BE2C (cell line): ENCODE measurements around a stretch of chr1.

- RRBS, result no CpG with 5 or more reads among the region's 4 CpGs
Measured at GRCh38 chr1:17112627-17113049, 6.6 kb downstream of the PADI2 start.

- RRBS, result no CpG with 5 or more reads among the region's 11 CpGs
Measured at GRCh38 chr1:17141816-17142256, 22.6 kb upstream of the PADI2 start.

GRCh38 chr1:17201501-17201863, 3.4 kb upstream of the PADI1 start:
- RRBS, result 28% methylated on average over 3 of the region's 6 CpGs

DNA sequence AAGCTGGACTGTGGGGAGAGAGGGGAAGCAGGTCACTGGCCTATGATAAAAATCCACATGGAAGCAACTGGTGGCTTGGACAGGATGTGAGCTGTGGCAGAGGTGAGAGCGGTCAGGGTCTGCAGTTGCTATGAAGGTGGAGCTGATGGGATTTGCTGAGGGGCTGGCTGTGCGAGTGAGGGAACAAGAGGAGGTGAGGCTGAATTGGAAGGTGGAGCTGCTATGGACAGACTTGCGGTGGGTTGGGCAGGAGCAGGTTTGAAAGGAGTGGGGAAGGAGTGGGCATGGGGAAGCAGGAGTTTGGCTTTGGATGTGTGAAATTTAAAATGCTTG, 11.3 kb downstream of the PADI1 start:
- RRBS, result no CpG with 5 or more reads among the region's 3 CpGs

DNA sequence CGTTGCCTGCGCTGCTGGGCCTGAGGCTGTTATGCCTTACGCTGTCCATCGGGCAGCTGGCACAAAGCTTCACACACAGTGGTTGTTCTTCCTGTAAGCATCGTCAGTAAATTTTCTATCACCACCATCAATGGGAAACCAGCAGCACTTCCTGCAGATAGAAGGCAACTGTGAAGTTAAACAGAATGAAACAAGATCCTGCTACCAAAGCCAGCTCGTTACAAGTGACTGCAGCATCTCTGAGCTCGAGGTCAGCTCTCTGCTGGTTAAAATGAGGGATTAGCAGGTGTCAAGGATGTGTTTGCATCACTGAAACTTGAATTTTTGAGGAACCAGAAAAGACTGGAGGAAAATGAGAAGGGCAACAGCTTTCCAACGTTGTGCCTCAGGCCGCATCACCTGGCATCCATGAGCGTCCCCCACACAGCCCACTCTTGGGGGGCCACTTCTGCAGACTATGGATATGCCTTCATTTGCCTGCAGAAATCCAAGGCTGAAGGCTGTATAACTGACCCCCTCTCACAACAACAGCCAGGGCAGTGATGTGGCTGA, 21.8 kb upstream of the PADI6 start:
- RRBS, result no CpG with 5 or more reads among the region's 10 CpGs

- RRBS, result no CpG with 5 or more reads among the region's 2 CpGs
Measured at GRCh38 chr1:17525919-17526623, 13.4 kb upstream of the ARHGEF10L start.

- RRBS, result 52% methylated on average over 8 of the region's 21 CpGs
Measured at GRCh38 chr1:17539121-17539485, 395 bp upstream of the ARHGEF10L start.

DNA sequence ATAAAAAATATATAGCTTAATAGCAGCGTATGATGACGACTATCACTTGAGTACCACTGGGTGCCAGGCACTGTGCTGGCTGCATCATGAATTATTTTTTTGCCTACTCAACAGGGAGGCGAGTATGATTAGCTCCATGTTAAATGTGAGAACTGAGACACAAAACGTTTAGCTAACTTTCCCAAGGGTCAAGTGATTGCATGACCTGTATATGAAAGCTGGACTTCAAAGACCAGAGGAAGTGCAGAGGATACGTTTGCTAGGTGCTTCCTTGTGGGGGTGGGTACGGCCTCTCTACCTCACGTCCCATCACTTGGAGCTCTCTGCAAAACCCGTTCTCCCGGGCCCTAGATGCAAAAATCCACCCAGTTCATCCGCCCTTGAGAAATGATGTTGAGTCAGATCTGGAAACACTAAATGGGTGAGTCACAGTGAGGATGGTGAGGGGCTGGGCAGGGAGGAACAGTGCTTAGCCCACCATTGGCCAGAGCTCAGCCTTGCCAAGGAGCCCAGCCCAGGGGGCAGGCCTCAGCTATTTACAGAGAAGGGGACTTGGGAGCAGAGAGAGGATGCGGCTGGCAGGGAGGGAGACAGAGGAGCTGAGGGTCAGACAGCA, 14.4 kb downstream of the ARHGEF10L start:
- RRBS, result no CpG with 5 or more reads among the region's 11 CpGs

GRCh38 chr1:17572113-17572859, 32.8 kb downstream of the ARHGEF10L start:
- RRBS, result no CpG with 5 or more reads among the region's 16 CpGs

GRCh38 chr1:17677901-17678555, 77.1 kb upstream of the ACTL8 start:
- RRBS, result no CpG with 5 or more reads among the region's 13 CpGs

DNA sequence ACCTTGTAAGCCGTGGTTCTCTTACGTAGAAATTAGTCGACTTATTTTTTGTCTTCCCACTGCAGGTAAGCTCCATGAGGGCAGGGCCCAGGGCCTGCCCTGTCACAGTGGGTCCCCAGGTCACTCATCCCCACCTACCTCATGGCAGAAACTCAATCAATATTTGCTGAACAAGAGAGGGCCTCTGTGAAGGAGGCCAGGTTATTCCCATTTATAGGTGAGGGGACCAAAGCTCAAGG, 58.4 kb upstream of the PAX7 start:
- RRBS, result no CpG with 5 or more reads among the region's 3 CpGs

GRCh38 chr1:18607530-18607792, 23.2 kb upstream of the PAX7 start:
- RRBS, result no CpG with 5 or more reads among the region's 4 CpGs

GRCh38 chr1:18670020-18670737, 39.5 kb downstream of the PAX7 start:
- RRBS, result no CpG with 5 or more reads among the region's 9 CpGs

DNA sequence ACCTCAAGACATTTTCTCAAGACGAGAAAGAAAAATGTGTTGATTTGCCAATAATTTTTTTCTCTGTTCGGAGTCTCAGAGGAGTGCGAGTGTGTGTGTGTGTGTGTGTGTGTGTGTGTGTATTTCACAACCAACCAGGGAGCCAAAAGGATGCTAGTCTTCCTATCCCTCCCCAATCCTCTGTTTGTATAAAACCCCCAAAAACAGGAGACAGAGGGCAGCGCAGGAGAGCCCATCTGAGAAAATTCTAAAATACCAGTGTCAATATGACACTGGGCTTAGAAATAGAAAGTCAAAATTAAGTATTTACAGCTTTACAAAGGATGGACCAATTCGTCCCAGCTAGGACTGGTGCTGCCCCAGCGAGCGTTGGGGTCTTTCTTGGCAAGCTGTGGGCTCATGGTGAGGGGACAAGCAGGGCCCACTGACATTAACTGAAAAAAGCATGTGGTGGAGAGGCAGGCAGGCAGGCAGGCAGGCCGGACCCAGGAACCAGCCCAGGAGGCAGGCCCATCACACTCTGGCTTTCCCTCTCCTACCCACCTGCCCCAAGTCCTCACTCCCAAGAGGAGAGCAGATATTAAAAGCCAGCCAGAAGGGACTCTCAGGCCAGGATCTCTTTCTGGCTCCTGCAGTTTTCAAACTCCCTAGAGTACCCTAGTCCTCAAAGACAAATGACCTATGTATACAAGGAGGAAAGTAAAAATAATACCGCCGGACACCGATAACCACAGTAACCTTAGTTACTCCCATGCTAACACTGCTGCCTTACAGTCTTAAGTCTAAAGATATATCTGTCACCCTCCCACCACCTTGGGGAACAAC, 3.5 kb upstream of the ALDH4A1 start:
- RRBS, result no CpG with 5 or more reads among the region's 11 CpGs

GRCh38 chr1:18906739-18907818, 4.7 kb upstream of the ALDH4A1 start:
- RRBS, result no CpG with 5 or more reads among the region's 21 CpGs

GRCh38 chr1:19003532-19003891, 47.0 kb upstream of the IFFO2 start:
- RRBS, result no CpG with 5 or more reads among the region's 5 CpGs

DNA sequence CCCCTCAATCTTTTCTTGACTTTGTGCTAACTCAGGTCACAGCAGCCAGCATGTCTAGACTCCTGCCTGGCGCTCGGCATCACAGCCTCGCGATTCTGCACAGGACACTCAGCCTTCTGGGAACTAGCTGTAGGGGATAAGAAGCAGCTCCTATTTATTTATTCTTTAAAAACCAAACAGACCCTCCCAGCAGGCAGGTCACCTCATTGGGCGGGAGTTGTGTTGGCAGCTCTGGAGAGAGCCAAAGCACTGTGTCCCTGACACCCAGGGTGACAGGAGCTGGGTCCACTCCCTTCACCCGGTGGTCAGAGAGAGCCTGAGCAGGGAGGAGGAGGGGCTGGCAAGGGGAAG, 79.5 kb upstream of the IFFO2 start:
- RRBS, result 0% methylated on average over 1 of the region's 6 CpGs

DNA sequence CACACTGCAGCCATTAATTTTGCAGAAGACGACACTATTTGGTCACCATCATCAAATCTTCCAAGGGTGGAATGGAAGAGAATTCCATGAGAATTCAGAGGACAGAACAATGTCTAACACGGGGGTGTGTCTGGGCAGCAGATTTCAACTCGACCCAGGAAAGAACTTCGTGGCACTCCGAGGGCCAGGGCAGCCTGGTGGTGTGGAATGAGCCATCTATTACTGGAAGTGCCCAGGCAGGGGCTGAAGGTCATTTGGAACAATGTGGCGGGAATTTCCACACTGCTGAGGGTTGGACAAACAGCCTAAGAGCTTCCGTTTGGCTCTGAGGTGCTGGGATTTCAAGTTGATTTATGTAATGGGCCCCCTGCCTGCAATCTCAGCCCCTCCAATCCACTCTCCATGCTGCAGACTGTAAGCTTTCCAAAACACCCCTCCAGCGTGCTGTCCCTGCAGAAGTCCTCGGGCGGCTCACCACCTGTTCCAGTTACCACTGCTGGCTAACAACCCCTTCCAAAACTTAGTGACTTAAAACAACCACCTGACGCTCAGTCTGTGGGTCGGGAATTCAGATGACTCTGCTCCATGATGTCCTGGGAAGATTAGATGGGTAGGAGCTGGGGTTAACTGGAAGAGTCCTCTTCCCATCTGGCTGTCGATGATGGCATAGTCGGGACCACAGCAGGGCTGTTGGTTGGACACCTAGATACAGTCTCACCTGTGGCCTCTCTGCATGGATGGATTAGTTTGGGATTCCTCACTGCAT, 89.5 kb upstream of the IFFO2 start:
- RRBS, result no CpG with 5 or more reads among the region's 14 CpGs

DNA sequence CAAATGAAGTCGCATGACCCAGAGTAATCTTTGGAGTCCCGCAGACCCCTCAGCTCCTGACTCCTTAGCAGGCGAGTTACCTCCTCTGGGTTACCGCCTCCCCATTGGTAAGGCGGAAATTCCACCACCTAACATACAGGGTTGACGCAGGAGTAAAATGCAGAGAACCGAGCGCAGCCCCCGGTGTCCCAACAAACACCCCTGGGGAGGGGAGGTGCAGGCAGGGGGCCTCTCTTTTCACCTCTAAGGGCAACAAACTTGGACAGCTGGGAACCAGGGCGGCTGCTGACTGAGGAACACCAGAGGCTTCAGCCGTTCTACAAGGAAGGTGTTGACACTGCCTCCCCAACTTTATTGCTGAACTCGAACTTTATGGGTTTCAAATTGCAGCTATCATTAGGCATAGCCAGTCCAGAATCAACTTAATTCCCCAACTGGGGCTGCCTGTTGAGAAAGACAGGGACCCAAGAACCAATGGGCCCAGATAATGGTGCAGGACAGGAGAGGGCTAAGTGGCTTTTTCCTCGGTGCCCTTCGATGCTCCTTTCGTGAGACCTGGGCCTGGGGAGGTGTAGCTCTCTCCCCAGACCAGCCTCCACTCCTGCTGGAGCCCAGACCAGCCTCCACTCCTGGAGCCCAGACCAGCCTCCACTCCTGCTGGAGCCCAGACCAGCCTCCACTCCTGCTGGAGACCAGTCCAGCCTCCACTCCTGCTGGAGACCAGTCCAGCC, 115.5 kb upstream of the IFFO2 start:
- RRBS, result no CpG with 5 or more reads among the region's 15 CpGs

DNA sequence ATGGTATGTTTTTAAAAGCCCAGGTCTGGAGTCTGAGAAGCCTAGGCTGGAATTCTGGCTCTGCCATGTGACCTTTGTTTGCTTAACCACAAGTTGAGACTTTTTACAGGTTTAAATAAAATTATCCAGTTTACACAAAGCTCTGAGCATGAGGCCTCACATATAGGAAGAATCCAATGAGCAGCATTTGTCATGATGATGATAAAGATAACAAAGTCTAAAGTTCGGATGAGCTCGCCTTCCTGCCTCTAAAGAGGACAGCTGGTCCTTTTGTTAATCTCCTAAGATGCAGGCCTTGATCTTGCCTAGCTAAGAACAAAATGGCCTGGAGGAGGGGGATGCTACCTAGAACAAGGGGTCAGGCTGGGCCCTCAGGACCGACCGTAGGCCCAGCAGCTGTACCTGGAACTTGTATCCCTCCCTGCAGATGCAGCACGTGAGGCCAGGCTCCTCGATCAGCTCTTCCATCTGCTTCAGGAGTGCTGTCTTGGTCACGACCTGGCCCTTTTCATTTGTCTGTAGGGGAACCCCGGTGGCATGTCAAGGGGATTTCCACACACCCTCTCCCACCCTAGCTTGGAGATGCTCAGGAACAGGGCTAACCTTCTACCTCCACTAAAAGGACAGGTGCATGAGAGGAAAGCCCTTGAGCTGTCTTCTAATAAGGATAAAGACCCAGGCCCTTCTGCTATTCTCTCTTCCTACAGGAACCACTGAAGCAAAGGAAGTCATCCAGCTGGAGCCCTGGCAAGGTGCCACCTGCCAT, 122.5 kb downstream of the UBR4 start:
- RRBS, result no CpG with 5 or more reads among the region's 8 CpGs